ENCODE measurements around the gene CDRT15L2.

GRCh38 chr17:19111049-19111557 lies 16.3 kb upstream of the GRAPL start:
- PRO-cap: unidirectional peak, minus-strand start at chr17:19111349
- RAMPAGE, long total RNA, 2 experiments: no peak in any of the 2 experiments

DNA sequence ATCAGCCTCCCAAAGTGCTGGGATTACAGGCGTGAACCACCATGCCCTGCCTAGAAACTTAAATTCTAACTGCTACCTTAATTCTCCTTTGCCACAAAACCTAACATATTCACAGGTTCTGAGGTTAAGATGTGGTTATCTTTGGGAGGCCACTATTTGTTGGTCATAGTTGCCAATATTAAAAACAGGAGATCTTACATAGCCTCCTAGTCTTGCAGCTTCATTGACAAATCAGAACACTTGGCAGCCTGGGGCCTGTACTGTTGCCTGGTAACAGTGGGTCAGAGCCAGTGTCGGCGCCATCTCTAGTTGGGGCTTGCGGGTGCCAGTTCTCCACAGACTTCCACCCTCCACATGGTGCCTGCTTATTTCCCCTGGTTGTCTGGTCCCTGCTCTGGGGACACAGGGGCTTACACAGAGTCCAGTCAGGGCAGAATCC lies 13.2 kb downstream of the EPN2 start:
- PRO-cap: no peak
- RAMPAGE, long total RNA, 2 experiments: no peak in any of the 2 experiments

- PRO-cap: no peak
- RAMPAGE, long total RNA, 2 experiments: start-site peak on the plus strand in 1 of 2 experiments, at chr17:19271037-19271520 at its widest, 6 reads per replicate
Measured at GRCh38 chr17:19270756-19271581, 33.8 kb downstream of the EPN2 start.

- PRO-cap: no peak
- RAMPAGE, long total RNA, 2 experiments: no peak in any of the 2 experiments
Measured at GRCh38 chr17:19344975-19345659, 17.4 kb downstream of the B9D1 start.

DNA sequence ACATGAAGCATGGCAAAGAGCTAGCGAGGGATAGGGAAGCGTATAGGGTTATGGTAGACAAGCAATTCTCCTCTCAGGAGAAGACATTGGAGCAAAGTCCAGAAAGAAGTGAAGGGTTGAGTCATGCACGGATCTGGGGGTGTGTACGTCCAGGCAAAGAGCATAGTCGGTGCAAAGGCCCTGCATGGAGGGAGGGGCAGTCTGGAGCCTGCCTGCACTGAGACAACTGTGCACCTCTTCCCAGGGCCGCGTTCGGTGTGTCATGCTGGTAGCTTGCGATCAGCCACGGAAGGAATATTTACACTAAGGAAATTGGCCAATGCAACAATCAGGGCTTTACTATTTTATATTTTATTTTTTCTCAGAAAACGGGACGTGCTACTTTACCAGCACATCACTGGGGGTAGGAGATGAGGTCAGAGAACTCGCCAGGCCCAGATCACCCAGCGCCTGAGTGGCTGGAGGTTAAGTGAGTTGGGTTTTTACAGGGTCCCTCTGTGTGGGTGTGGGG lies 6.6 kb upstream of the B9D1 start:
- PRO-cap: no peak
- RAMPAGE, long total RNA, 2 experiments: no peak in any of the 2 experiments

- PRO-cap: no peak
- RAMPAGE, long total RNA, 2 experiments: no peak in any of the 2 experiments
Measured at GRCh38 chr17:19370366-19371153, 7.7 kb upstream of the MAPK7 start.

DNA sequence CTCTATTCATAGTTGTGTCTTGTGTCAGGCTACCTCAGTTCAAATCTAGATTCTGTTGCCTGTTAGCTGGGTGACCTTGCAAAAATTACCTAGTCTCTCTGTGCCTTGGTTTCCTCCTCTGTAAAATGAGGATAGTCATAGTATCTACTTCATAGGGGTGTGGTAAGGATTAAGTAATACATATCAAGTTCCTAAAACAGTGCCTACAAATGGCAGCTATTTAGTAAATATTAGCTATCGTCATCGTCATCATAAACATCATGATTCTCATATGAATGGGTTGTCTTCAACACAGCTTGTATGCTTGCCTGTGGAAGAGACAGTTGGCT lies 2.0 kb upstream of the MFAP4 start:
- PRO-cap: no peak
- RAMPAGE, long total RNA, 2 experiments: no peak in any of the 2 experiments

DNA sequence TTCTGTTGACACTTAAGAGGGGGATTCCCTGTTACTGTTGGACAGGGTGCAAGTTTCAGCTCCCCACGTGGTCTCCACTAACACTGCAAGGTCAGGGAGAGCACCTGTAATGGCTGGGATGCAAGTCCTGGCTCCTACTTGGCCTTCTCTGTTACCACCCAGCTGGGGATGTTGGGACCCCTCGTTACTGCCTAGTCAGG lies 10.6 kb upstream of the MFAP4 start:
- PRO-cap: no peak
- RAMPAGE, long total RNA, 2 experiments: no peak in any of the 2 experiments

GRCh38 chr17:19508349-19508724 lies 25.3 kb upstream of the SLC47A1 start:
- PRO-cap: no peak
- RAMPAGE, long total RNA, 2 experiments: no peak in any of the 2 experiments

- PRO-cap: no peak
- RAMPAGE, long total RNA, 2 experiments: no peak in any of the 2 experiments
Measured at GRCh38 chr17:19539600-19540333, 6.1 kb downstream of the SLC47A1 start.

- PRO-cap: no peak
- RAMPAGE, long total RNA, 2 experiments: no peak in any of the 2 experiments
Measured at GRCh38 chr17:19570760-19571263, 37.2 kb downstream of the SLC47A1 start.

GRCh38 chr17:19583729-19584534 lies 50.3 kb downstream of the SLC47A1 start:
- PRO-cap: no peak
- RAMPAGE, long total RNA, 2 experiments: no peak in any of the 2 experiments

- PRO-cap: no peak
- RAMPAGE, long total RNA, 2 experiments: no peak in any of the 2 experiments
Measured at GRCh38 chr17:19647260-19647851, 1.2 kb upstream of the ALDH3A2 start.

DNA sequence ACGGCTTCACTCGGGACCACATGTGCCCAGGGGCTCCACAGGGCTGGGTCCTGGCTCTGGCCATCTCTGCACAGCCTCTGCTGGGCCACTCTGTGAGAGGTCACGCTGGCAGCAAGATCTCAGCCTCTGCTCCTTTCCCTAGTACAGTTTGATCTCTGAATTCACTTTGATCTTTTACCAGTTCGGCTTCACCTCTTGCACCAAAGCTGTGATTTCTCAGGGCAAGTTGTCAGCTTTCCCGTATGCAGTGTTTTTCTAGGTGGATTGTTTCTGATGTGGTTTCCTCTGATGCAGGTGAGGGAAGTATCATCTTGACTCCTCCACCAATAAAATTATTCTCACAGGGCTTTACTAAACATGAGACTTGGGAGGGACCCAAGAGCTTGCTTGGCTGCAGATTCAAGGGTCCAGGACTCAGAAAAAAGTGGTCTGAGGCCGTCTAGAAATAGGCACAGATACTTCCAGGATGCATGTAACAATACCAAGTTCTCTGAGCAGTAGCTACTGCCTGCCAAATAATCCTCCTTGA lies 24.0 kb upstream of the ALDH3A1 start:
- PRO-cap: no peak
- RAMPAGE, long total RNA, 2 experiments: no peak in any of the 2 experiments

GRCh38 chr17:19905036-19905467 lies 37.3 kb upstream of the ULK2 start:
- PRO-cap: no peak
- RAMPAGE, long total RNA, 2 experiments: no peak in any of the 2 experiments

DNA sequence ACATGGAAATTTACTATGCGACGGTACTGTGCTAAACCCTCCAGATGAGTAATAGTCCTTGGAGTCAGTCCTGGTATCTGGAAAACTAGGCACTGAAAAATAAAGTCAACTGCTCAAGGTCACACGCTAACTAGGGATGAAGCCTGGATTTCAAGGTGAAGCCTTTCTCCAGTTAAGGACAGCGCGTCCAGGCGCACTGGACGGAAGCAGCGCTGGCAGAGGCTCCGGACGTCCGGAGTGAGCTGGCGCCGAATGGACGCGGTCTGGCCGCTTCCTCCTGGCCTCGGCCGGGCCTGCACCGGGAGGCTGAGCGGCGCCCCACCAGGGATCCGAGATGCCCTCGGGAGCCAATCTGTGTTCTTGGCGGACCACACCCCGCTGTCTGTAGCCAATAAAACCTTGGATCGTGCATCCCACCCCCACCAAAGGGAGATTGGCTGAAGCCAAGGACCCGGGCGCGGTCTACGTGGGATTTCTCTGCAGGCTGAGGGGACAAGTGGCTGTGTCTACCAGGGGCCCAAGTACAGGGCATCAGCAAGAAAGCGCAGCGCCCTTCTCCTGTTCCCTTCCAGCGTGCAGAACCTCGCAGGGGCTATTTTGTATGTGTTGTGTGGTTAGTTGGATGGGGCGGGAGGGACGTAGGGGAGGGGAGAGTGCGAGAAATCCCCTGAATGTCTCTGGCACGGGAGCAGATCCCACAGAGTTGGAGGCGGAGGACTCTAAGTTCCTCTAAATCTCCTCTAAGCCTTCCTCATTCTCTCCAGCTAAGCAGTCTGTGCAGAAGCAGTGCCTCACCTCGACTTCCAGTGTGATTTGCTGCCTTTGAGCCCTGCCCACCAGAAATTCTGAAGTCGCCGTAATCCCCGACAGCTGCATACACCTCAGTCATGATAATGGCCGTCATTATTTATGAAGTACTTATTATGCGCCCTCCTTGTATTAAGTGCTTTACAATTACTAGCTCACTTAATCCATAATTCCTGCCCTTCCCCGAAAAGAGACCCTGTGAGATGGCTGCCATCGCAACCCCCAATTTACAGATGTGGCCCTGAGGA lies 2.5 kb upstream of the AKAP10 start:
- PRO-cap: no peak
- RAMPAGE, long total RNA, 2 experiments: no peak in any of the 2 experiments

- PRO-cap: no peak
- RAMPAGE, long total RNA, 2 experiments: no peak in any of the 2 experiments
Measured at GRCh38 chr17:20227128-20227755, 218.1 kb downstream of the SPECC1 start.

DNA sequence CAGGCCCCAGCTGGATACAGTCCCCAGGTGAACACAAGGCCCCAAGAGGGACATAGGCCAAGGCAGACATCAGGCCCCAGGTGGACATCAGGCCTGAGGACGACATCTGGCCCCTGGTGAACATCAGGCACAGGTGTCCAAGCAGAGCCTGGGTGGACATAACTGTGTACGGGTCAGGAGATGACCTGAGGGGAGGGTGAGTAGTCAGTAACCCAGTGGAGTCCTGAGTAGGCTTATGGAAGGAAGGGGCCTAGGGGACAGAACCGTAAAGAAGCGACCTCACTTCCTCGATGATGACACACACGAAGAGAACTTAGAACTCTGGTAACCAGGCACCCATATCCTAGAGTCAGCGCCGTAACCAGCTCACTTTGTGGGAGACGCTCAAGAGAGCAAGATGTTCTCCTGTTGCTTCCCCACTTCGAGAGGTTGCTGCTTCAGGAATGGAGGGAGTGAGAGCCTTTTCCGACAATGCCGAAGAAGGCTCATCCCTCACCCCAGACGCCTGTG lies at the start of gene CDRT15L2:
CDRT15L2 (plus strand) TSS at position 378 of the 510 bp plus-strand sequence.
- PRO-cap: no peak
- RAMPAGE, long total RNA, 2 experiments: no peak in any of the 2 experiments

- PRO-cap: no peak
- RAMPAGE, long total RNA, 2 experiments: no peak in any of the 2 experiments
Measured at GRCh38 chr17:20706828-20707368, 127.4 kb downstream of the CDRT15L2 start.

- PRO-cap: no peak
- RAMPAGE, long total RNA, 2 experiments: no peak in any of the 2 experiments
Measured at GRCh38 chr17:20852023-20853248, 190.4 kb downstream of the USP22 start.